HT-29 (cell line): ENCODE measurements around the genes PDXK, CFAP410 and KRTAP12-4.

DNA sequence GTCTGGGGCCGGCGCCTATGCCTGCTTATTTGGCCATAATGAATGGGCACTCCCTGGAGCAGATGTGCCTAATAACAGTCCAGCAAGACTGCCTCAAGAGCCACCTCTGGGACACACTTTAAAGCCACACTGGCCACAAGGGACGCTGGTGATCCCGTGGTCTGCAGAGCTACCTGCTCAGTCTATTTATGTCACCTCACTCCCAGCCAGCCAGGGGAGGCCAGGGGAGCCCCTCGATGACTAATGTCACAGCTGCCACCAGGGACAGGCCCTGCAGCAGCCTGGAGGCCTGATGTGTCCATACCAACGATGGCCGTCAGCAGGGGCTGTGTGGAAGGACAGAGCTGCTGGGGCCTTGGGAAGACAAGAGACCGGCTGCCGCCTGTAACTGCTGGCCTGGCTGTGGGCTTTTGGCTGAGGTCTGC, 71.1 kb downstream of the SIK1 start:
- RAMPAGE, long total RNA: no peak

GRCh38 chr21:43382836-43383226, 44.1 kb downstream of the SIK1 start:
- RAMPAGE, long total RNA: no peak

DNA sequence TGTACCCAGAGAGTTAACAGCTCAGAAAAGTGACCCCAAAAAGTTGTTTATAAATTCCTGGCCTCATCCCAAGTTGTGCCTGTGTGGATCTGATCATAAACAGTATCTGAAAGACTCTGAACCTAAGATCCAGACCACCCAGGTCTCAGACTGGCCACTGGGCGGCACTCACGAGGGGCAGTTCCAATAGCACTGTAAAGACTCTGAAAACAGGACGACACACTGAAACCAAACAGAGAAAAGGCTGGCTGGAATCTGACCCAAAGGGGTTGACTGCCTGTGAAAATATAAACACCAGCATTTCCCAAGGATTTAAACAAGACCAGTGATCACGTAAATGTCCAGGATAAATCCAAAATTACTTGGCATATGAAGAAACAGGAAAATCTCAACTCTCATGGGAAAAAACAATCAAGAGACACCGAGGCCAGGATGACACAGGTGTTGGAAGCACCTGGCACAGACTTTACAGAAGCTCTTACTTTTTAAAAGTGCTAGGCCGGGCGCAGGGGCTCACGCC, 47.0 kb downstream of the H2BC12L start:
- RAMPAGE, long total RNA: no peak

DNA sequence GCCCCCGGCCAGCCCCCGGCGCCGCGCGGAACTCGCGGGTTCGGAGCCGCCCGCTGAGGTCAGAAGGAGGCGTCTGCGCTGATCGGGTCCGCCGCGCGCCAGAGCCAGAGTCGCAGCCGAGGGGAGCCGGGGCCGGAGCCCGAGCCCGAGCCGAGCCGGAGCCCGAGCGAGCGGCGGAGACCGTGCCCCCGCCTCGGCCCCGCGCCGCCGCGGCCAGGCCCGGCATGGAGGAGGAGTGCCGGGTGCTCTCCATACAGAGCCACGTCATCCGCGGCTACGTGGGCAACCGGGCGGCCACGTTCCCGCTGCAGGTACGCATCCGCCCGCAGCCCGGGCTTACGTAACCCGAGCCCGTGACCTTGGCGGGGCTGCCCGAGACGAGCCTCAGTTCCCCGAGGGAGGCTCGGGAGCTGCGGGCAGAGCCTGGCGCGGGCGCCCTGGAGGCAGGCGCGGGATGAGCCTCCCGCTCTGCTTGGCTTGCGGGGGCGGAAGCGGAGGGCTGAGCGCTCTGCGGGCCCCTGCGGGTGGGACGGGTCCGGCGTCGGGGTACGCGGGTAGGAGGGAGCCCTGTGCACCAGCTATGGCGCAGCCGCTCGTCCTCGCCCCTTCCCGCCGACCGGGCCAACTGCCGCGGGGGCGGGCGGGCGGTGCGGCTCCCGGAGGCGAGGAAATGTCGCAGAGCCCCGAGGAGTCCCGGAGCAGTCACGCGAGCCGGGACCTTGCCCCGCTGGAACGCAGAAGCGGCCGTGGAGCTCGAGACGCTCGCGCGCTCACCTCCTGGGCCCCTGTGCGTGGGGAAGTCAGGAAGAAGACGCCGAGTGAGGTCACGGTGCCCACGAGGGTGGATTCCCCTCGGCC, at the start of gene PDXK:
Gene PDXK, plus strand, starts transcription at position 59 of the 858 bp plus-strand sequence.
- RAMPAGE, long total RNA: no peak

DNA sequence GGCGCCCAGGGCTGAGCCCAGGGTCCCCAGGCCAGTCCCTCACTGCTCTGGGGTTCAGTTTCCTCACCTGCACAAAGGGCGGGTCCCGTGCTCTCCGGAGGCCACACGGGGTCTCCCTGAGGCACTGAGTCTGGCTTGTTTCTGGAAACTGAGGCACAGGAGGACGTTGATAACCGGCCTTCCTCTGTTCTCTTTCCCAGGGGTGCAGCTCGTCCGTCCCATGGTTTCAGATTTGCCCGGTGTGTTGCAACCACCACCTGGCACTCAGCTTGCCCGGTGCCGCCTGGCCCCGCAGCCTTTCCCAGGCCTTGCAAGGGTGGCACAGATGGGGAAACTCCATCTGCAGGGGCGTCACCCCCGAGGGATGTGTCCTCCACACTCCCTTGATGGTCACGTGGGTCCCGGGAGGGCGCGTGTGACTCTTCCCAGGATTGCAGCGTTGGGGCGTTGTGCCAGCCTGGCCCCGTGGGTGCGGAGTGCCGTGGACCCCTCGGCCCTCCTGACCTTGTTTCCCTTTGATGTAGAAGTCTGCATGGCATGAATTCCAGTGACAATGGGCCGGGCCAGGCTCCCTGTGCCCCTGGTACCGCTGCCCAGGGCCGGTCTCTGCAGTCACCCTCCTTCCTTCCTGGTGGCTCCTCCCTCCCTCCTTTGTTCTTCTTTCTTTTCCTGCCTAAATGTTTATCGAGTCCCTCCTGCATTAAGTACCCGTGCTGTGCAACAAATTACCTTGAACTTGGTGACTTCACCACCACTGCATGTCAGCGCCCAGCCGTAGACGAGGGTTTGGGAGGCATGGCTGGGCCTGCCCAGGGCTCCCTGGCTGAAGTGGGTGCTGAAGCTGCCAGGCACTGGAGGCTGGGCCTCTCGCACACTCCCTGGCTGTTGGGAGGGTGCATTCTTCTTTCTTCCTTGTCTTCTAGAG, 22.8 kb downstream of the RRP1 start:
- RAMPAGE, long total RNA: no peak

GRCh38 chr21:43825860-43826939, 36.8 kb downstream of the RRP1 start:
- RAMPAGE, long total RNA: no peak

GRCh38 chr21:44024561-44025587, 12.8 kb downstream of the TRAPPC10 start:
- RAMPAGE, long total RNA: no peak

- RAMPAGE, long total RNA: no peak
These were observed 45.9 kb downstream of the TRAPPC10 start for GRCh38 chr21:44057757-44058685.

DNA sequence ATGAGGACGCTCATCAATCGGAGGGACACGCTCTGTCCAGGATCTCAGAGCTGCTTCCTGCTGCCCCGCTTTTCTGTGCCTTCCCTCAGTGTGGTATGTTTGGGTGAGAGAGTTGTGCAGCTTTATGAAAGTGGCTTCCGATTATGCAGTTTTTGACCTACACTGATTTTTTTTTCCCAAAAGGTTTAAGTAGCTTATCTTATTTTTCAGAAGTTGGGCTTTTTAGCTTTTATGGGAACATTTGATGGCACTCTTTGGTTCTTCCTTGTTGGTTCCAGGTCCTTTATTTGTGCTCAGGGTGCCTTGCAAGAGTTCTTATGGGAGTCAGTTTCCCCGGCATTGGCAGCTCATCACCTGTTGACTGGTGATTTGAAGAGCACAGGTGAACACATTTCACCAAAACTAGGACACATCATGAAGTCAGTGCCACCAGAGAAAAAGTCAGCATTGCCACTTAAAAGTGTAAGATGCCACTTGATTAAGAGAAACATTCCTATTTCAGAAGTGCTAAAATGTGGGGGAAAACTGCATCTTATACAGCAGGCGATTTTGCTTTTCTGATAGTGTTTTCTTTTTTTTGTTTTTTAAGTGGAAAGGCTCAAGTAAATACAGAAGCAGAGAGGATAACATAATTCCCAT, 34.1 kb upstream of the PWP2 start:
- RAMPAGE, long total RNA: no peak

DNA sequence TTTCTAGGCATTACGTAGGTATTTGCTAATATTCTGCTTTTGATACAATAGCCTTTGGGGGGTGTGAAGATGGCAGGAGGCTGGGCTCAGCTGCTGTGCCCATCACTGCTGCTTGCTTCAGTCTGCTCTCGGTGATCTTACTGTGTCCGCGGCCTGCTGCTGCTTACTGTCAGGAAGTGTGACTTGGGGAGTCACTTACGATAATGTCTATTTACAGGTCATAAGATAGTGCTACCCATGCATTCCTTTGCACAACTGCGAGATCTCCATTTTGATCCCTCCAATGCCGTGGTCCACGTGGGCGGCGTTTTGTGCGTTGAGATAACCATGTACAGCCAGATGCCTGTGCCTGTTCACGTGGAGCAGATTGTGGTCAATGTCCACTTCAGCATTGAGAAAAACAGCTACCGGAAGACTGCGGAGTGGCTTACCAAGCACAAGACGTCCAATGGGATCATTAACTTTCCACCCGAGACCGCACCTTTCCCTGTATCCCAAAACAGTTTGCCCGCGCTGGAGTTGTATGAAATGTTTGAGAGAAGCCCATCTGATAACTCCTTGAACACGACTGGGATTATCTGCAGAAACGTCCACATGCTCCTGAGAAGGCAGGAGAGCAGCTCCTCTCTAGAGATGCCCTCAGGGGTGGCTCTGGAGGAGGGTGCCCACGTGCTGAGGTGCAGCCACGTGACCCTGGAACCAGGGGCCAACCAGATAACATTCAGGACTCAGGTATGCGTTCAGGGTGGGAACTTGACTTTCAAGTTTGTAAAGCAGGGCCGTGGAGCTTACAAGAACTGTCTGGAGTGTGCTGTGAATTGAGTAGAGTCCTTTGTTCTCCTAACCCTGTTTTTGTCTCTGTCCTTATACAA, 24.4 kb upstream of the PWP2 start:
- RAMPAGE, long total RNA: no peak

DNA sequence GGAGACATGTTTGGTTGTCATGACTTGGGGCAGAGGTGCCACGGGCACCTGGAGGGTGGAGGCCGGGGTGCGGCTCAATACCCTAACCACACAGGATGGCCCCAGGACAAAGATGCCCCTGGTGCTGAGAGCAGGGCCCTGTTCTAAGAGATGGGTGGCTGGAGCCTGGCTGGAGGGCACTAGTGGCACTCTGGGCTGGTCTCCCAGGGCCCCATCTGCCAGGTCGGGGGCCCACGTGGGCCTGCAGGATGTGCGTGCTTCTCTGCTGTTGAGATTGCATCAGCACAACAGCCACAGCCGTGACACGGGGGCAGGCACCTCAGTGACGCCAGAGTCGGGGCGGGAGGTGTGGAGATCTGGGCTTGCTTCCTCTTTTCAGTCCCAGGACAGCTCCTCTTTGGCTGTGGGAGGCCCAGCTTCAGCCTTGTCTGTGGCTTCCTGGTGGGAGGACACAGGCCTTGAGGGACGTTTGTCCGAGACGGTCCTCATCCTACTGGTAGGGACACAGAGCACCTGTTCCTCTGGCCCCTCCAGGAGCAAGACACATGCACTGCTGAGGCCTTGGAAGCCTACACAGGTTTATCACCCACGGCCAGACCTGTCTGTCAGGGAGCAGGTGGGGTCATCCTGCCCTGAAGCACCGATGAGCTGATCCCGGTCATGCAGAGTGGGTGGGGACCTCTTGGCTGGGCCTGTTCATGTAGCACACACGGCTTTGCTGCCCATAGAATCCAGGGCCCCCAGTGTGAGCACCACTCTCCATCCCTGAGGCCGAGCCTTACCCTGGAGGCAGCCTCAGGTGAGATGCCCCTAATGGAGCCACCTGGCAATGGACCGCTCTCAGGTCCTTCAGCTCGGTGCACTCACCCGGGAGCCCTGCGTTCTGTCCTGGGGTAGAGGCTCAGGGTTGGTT, 44.4 kb downstream of the ICOSLG start:
- RAMPAGE, long total RNA: no peak

GRCh38 chr21:44325482-44326112, 13.6 kb downstream of the CFAP410 start:
- RAMPAGE, long total RNA: no peak

DNA sequence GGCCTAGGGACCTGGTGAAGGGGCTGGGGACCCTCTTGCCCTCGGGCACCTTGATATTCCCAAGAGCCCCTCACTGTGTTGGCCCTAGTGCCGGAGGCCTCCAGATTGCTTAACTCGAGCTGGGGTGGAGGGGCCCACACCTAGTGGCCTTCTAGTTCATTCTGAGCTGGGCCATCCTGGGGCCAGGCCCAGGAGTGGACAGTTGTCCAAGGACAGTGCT, 11.3 kb downstream of the CFAP410 start:
- RAMPAGE, long total RNA: no peak

- RAMPAGE, long total RNA: no peak
These were observed at the start of gene CFAP410 for GRCh38 chr21:44338851-44339640. TSS of gene CFAP410 (minus strand) at chr21:44339390.

DNA sequence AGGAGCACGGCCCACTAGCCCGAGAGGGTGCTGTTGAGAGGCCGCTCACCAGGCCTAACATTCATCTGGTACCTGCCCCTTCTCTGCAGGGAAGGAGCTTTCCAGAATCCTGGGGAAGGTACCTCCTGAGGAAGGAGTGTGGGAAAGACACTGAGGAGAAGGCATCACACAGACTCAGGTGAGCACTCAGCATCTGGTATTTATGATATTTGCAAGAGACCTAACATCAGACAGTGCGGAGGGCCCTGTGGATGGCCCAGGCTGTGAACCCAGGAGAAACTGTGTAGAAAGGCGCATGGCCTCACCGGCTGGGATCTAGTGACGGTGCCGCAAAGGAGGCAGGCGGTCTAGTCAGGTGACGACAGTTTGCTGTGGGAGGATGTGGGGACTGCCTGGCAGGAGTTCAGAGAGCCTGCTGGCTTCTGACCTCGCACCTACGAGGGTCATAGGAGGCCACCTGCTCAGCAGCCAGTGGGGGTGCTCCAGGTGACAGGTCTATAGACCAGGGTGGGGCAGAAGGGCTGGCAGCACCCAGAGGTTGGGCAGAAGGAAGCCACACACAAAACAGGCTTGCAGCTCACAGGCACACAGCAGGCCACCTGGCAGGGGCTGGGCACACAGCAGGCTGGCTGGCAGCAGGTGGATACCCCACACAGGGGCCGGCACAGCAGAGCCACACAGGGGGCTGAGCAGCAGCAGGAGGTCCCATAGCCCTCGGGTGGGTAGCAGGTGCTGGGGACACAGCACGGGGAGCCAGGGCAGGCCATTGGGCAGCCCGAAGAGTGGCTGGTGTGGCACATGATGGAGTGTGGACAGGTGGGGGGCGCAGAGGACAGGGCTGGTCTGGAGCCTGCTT, at the start of gene KRTAP12-4:
Gene KRTAP12-4, minus strand, starts transcription at position 845 of the 856 bp plus-strand sequence.
- RAMPAGE, long total RNA: no peak

DNA sequence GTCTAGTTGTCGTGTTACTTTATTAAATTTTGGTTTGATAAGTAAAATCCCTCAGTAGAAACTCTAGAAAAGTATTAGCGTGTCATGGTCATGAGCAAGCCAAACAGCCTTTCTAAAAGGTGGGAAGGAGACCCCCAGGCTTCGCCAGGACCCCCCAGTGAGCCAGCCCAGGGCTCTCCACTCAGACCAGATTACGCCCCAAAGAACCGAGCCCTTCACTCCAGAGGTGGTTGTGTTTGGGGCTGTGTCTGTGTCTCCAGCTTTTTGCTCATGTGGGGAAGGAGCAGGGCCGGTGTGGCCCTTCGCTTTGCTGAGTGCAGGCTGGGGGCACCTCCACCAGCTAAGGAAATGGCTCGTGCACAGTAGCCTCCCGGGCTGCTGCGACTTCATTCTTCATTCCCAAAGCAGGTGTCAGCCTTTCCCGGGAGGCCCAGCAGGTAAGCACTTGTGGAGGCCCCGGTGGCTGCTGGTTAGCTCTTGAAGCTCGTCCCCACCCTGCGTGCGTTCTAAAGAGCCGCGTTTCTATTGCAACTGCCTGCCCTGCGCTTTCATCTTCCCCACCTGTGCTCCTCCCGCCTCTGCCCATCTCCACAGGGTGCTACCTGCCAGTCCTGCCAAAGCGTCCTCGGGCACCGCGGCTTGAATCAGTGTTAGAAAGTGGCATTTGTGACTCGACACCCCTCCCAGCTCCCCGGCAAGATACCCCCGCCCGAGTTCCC, 514 bp downstream of the TSPEAR start:
- RAMPAGE, long total RNA: no peak

DNA sequence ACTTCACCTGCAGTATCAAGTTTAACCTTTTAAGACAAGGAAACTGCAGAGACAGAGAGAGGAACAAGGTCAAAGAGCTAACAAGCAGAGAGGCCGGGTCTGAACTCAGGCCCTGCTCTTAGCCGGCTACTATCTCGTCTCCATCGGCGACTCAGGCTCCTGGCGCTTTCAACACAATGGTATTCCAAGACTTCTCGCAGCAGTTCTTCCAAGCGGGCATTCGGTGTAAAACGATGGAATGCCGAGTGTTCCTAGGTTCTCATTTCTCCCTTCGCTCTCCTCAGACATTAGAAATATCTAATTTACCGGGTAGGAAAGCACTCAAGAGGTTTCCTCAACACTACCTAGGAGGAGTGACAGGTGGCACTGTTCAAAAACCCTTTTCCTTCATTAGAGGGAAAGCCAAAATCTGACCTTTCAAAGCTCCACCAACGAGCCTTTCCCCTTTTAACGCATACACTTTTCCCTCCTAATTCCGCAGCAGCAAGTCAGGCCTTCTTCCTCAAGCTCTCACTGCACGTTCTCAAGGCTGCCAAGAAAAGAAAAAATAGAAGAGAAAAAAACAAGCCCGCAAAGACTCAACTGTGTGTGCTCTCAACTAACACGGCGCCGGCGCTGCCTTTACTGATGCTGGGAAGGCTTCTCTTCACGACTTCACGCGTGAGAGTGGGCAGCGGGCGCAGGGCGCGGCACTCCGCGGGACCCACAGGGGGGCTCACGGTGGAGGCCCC, 585 bp downstream of the UBE2G2 start:
- RAMPAGE, long total RNA: no peak

DNA sequence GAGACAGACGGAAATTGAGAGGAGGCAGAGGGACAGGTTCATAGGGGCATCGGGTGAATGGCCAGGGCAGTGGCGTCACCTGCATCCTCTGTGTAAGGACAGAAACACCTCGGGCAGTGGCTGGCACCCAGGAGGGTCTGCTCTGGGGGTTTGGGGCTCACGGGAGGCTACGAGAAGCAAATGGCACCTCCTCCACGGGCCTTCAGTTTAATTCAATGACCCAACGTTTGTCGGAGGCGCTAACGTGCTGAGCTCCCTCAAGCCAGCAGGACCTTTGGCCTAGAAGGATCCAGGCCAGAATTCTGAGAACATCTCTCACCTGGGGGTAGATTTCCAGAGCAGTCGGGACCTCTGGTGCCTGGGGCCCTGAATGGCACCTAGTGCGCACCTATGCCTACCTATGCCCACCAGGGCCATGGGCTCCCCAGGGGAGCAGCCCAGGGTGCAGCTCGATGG, 20.6 kb upstream of the PTTG1IP start:
- RAMPAGE, long total RNA: no peak

DNA sequence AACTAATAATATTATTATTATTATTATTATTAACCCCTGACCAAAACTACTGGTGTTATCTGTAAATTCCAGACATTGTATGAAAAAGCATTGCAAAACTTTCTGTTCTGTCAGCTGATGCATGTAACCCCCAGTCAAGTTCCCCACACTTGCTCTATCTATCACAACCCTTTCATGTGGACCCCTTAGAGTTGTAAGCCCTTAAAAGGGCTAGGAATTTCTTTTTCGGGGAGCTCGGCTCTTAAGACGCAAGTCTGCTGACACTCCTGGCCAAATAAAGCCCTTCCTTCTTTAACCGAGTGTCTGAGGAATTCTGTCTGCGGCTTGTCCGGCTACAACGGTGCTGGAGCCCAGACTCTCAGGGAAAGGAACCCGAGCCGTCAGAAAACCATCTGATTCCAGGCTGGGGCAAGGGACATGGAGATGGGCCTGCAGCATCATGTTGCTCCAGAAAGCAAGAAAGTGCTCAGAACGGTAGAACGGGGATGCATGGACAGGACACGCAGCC, 12.3 kb downstream of the ITGB2 start:
- RAMPAGE, long total RNA: no peak

GRCh38 chr21:44947825-44948513, 8.1 kb downstream of the SLX9 start:
- RAMPAGE, long total RNA: no peak